Measurements from ENCODE around the genes GARIN5B, IL11, ZNF628, ZNF581 and ZNF787.

DNA sequence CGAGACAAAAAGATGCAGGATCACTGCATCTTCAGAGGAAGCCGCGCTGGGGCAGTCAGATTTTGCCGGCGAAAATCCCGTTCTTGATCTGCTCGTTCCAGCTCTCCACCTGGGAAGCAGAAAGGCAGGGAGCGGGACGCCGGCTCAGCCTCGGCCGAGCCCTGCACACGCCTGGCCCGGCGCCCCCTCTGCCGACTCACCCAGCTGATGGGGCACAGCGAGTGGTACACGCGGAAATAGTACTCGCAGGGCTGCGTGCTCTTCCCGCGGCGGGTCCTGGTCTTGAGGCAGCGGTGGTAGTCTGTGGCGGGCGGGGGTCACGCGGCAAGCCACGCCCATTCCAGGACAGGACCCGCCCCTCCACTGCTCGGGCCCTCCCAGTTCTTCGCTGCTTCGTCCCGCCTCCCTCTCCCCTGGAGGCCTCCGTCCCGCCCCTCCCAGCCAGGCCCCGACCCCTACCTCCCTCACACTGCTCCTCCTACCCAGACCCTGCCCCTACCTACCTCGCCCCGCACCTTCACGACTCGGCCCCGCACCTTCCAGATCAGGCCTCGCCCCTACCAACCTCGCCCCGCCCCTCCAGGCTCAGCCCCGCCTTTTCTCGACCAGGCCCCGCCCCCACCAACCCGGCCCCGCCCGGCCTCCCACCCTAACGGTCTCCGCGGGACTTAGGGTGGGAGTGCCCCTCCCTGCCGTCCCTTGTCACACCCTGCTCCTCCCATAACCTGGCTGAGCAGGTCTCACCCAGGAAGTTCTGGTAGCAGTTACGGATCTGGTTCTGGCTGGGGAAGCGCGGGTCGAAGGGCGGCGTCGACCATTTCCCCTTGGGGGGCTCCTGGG lies 633 bp downstream of the COX6B2 start:
- PRO-cap, result no peak
- RAMPAGE, long total RNA, 4 experiments, result no peak in any of the 4 experiments

DNA sequence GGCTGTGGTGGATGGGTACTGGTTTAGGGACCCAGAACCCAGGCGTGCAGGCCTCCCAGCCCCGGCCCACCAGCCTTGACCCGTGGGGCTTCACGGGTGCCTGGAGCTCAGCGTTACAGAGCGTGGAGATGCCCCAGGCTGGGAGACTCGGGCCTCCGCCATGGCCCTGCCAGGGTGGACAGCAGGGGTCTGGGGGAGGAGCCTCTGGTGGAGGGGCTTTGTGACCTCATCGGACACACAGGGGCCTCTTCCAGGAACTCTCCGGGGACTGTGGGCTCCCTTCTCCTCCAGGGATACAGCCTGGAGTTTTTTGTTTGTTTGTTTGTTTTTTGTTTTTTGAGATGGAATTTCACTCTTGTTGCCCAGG lies at the start of gene GARIN5B:
TSS of gene GARIN5B (minus strand) at position 191 of the 367 bp plus-strand sequence.
- PRO-cap, result no peak
- RAMPAGE, long total RNA, 4 experiments, result no peak in any of the 4 experiments

- PRO-cap, result no peak
- RAMPAGE, long total RNA, 4 experiments, result no peak in any of the 4 experiments
Observed at GRCh38 chr19:55370348-55370935, at the start of gene IL11. Gene IL11, minus strand, starts transcription at chr19:55370463.

- PRO-cap, result no peak
- RAMPAGE, long total RNA, 4 experiments, result no peak in any of the 4 experiments
Observed at GRCh38 chr19:55442303-55442893, 702 bp downstream of the SHISA7 start.

DNA sequence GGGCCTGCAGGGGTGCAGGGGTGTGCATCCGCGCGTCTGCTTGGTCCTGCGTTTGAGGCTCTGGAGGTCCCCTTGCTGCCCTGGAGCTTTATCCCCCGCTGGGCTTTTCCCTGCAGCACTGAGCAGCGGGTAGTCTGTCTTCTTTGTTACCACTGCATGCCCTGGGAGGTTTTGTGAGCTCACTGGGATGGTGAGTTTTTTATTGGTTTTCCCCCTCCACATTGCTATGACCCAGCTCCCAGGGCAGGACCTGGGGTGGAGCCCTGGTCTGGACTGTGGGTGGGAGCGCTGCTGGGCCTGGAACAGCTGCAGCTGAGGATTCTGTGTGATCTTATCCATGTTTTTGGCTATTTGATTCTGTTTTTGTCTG lies 2.8 kb upstream of the ZNF628 start:
- PRO-cap, result no peak
- RAMPAGE, long total RNA, 4 experiments, result no peak in any of the 4 experiments

DNA sequence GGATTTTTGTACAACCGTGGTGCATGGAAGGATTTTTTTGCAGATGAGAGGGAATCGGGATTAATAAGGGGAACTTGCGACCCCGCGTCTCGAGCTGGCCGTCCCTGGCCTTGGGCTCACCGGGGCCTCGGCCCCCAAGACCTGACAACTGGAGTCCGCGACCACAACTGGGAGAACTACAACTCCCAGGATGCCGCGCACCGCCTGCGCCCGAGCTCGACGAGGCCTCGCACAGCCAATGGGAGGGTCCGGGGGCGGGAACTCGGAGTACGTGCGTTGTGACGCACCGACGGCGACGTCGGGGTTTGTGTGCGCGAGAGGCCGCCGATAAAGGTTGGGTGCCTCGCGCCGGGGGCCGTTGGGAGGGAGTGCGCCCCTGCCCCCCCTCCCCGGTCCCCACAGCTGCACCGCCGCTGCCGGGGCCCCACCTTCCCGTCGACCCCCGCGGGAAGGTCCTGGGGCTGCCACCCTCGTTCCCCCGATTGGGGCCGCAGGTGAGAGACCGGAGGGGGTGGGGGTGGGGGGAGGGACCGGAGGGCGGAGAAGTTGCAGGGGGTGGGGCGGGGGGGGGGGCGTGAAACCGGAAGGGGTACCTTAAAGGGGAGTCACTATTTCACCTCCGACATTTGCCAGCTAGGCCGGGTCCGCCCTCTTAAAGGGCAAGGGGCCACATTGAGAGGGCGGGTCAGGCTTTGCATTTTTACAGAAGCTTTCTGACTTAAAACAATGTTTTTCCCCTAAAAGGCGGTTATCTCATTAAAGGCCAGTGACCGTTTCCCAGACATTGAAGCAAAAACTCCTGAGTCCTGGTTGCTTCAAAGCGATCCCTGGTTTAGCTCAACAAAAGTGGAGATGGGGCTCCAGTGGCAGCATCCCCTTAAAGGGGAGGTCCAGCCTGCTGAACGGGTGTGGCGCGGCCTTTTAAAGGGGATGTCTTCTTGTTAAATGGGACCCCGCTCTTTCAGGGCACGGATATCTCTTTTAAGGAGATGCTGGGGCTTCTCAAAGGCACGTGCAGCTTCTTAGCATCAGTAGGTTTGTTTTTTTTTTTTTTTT lies at the start of gene ZNF628:
TSS of gene ZNF628 (plus strand) at position 304 of the 1,056 bp plus-strand sequence.
- PRO-cap, result bidirectional peak, plus-strand start at position 304 of the sequence, minus-strand start at position 169 of the sequence; unidirectional peak, minus-strand start at position 496 of the sequence
- RAMPAGE, long total RNA, 4 experiments, result start-site peak on the plus strand in 2 of 4 experiments, centred at positions 305 to 311 of the sequence, 11 to 12 reads per replicate

DNA sequence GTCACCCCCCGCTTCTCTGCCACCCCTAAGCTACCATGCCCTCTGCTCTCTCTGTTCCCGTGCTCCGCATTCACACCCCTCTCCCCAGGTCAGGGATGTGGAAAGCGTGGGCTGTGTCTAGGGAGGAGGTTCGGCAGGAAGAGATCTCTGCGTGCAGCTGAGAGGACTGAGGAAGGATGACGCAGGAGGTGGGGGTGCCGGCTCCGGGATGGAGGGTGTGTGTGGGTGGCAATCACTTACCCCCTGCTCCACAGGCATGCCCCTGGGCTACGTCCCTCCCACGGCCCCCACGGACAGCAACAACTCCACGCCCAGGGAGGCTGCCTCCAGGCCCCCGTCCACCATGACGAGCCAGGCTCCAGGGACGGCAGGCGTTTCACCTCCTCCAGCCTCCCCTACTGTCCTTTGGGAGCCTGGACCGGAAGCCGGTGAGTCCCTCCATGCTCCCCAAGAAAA lies 6.1 kb downstream of the SSC5D start:
- PRO-cap, result bidirectional peak, plus-strand start at position 314 of the sequence, minus-strand start at position 135 of the sequence
- RAMPAGE, long total RNA, 4 experiments, result no peak in any of the 4 experiments

GRCh38 chr19:55549531-55550811 lies 4.6 kb upstream of the SBK3 start:
- PRO-cap, result no peak
- RAMPAGE, long total RNA, 4 experiments, result no peak in any of the 4 experiments

DNA sequence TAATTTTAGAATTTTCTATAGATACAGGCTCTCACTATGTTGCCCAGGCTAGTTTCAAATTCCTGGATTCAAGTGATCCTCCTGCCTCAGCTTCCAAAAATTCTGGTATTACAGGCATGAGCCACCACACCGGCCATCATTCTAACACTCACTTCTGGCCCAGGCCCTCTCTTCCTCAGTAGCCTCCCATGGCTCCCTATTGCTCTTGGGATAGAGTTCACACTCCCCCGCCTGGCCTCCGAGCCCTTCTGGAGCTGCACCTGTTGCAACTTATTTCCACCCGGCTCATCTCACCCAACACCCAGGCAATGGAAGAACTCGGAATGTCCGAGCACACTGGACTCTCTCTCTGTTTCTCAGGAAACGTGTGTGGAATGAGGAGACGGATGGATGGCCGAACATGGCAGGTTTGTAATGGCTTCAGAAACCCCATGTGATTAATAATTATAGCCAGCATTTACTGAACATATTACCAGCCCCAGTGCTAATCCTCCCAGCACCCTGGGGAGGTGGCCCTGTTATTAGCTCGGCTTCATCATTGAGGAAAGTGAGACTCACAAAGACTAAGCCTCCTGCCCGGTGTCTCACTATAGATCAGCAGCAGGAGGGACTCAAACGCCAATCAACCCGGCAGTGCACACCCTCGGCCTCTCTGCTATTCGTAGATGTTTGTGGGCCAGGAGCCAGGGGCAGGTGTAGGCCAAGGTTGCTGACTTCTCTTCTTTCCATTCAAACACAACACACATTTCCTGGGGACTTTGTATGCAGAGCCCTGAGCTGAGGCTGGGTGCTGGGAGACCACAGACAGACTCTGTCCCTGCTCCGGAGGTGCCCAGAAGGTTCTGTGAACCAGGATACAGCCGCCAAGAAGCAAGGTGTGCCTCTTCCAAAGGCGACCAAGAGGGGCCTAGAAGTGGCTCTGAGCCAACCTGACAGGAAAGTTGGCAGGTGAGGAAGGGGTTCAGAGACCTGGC lies 9.2 kb upstream of the SBK3 start:
- PRO-cap, result no peak
- RAMPAGE, long total RNA, 4 experiments, result no peak in any of the 4 experiments

DNA sequence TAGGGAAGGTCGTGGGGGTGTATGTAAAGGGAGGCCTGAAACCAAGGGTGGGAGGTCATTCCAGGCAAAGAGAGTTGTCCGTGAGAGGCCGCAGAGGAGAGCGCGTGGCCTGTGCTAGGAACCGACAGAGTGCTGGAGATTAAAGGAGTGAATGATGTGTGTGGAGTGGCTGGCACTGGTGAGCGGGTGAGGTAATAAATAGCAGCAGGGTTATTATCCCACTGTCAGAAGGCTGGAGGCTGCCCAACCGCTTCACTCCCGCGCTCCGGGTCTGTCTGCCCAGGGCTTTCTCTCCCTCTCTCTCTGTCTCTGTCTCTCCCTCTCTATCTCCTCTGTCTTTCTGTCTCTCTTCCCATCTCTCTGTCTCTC lies 17.4 kb downstream of the ZNF579 start:
- PRO-cap, result no peak
- RAMPAGE, long total RNA, 4 experiments, result no peak in any of the 4 experiments

DNA sequence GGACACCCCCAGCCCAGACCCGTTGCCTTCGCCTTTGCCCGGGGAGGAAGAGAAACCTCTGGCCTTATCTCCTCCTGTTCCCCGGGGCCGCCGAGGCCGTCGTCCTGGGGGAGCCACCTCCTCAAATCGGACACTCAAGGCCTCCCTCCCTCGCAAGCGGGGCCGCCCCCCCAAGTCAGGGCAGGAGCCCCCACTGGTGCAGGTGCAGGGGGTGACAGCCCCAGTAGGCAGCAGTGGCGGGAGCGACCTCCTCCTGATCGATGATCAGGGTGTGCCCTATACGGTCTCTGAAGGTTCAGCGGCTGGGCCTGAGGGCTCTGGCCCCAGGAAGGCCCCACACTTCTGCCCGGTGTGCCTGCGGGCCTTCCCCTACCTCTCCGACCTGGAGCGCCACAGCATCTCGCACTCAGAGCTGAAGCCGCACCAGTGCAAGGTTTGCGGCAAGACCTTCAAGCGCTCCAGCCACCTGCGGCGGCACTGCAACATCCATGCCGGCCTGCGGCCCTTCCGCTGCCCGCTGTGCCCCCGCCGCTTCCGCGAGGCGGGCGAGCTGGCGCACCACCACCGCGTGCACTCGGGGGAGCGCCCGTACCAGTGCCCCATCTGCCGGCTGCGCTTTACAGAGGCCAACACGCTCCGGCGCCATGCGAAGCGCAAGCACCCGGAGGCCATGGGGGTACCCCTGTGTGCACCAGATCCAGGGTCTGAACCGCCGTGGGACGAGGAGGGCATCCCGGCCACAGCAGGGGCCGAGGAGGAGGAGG lies 2.2 kb downstream of the ZNF524 start:
- PRO-cap, result no peak
- RAMPAGE, long total RNA, 4 experiments, result no peak in any of the 4 experiments

DNA sequence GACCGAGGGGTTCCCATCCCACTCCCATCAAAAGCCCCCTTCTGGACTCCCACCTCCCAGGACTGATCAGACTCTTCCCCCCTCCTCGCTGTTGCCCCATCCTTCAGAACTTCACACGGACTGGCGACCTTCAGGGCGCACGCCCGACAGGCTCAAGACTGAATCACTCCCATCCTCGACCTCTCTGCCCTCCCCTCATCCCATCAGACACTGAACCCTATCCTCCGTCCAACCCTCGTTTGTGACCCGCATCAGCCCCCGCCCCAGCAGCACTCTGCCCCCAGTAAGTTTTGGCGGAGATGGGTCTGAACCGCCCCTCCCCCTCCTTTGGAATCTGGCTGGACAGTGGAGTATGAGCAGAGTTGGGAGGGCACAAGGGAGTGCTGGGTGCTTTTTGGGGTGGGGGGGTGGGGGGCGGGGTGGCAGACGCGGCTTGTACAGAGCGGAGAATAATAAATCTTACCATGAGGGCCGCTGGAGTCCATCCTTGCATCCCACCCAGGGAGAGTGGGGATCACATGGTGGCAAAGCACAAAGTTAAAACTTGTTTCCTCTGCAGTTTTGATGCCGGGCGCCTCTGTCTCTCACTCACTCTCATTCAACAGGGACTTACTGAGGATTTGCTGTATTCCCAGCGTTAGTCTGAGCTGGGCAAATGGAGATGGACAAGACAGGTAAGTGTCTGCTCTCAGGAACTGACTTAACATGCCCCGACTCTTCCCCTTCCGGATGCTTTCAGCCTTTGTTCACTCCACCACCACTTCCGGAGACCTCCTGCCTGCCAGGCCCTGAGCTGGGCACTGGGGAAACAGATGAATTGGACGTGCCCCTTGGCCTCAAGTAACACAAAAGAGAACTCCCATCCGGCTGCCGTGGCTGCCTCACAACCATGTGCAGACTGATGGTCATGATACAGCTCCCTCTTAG lies 7.3 kb downstream of the ZNF784 start:
- PRO-cap, result no peak
- RAMPAGE, long total RNA, 4 experiments, result no peak in any of the 4 experiments

DNA sequence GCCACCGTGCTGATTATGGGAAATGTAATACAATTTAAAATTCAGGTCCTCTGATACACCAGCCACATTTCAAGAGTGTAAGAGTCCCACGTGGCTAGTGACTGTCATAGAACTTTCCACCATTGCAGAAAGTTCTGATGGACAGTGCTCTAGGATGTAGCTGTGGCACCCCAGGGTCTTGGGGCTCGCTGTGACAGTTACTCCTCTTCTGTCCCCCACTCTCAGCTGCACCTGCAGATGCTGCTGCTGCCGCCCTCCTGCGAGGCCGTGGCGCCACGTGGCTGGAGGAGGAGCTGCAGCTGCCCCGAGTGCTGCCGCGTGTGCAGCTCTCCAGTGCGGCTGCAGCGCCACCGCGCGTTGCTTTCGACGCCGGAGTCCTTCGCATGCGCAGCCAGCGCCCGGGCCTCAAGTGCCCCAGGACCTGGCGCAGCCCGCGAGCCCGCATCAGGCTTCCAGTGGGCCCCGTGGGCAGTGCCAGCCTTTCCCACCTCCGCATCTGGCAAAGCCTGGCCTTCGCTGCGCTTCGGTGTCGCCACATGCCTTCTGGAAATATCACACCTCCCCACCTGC lies 816 bp upstream of the ZNF580 start:
- PRO-cap, result unidirectional peak, plus-strand start at position 360 of the sequence
- RAMPAGE, long total RNA, 4 experiments, result no peak in any of the 4 experiments

- PRO-cap, result no peak
- RAMPAGE, long total RNA, 4 experiments, result start-site peak on the plus strand in 3 of 4 experiments, at chr19:55643573-55643673 at its widest, 27 to 60 reads per replicate
Observed at GRCh38 chr19:55643550-55643770, at the start of gene ZNF581. Gene ZNF581, plus strand, starts transcription at chr19:55643649.

GRCh38 chr19:55646878-55647322 lies 1.1 kb upstream of the CCDC106 start:
- PRO-cap, result no peak
- RAMPAGE, long total RNA, 4 experiments, result no peak in any of the 4 experiments

DNA sequence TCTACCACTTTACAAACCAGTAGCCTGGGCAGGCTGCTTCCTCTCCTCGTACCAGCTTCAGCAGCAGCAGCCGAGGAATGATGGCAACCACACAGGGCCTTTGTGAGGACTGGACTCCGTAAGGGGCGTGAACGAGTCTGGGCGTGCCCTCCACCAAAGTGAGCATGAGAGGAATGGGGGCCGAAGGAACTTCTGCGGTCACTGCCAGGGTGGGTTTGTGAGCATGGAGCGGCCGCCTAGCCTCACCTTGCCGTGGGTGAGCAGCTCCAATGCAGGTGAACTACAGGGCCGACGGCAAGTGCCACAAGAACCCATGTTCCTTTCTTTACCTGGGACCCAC lies 36.0 kb downstream of the ZNF787 start:
- PRO-cap, result no peak
- RAMPAGE, long total RNA, 4 experiments, result no peak in any of the 4 experiments

DNA sequence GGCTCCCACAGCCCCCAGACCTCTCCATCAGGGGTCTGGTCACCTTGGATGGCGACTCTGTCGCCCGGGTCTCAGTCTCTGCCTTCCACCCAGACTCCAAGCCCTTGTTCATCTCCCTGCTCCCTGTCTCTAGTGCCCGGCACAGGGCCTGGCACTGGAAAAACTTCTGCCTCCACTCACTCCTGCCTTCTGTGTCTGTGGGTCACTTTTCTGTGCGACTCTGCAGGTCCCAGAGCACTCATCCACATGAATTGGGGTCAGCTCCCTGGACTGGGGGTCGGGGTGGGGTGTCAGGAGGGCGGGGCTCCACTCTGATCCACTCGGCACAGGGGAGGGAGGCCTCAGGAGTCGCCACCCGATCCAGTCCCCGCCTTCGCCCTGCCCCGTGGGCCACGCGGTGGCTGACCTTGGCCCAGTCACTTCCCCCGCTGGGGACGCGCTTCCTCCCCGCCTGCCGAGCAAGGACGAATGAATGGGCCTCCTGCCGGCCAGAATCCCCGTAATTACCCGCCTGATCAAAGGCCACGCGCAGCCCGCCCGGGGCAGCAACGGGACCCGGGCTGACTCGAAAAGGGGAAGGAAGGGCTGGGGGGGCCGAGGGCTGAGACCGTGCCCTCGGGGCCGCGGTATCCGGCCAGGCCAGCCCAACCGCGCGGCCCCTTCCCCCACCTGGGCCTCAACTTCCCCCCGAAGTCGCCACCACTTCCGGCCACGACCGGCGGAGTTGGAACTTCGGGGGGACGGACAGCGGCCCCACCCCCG lies 860 bp downstream of the ZNF787 start:
- PRO-cap, result unidirectional peak, minus-strand start at position 572 of the sequence
- RAMPAGE, long total RNA, 4 experiments, result no peak in any of the 4 experiments

GRCh38 chr19:56120816-56121799 lies at the start of gene ZNF787:
Gene ZNF787, minus strand, starts transcription at chr19:56121295.
- PRO-cap, result bidirectional peak, plus-strand start at chr19:56121064, minus-strand start at chr19:56120991; bidirectional peak, plus-strand start at chr19:56121654, minus-strand start at chr19:56121229
- RAMPAGE, long total RNA, 4 experiments, result start-site peak on the minus strand in 3 of 4 experiments, at chr19:56121229-56121543 at its widest, 26 to 179 reads per replicate

DNA sequence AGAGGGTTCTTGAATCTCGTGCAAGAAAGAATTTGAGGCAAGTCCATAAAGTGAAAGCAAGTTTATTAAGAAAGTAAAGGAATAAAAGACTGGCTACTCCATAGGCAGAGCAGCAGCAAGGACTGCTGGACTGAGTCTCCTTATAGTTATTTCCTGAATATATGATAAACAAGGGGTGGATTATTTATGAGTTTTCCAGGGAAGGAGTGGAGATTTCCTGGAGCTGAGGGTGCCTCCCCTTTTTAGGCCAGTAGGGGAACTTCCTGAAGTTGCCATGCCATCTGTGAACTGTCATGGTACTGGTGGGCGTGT lies 13.6 kb downstream of the ZSCAN5A start:
- PRO-cap, result no peak
- RAMPAGE, long total RNA, 4 experiments, result no peak in any of the 4 experiments

- PRO-cap, result unidirectional peak, minus-strand start at chr19:56306315
- RAMPAGE, long total RNA, 4 experiments, result no peak in any of the 4 experiments
Observed at GRCh38 chr19:56305891-56306510, 8.6 kb downstream of the ZSCAN5A start.